ENCODE measurements around the genes MCM7, MBLAC1 and GPC2.

- PRO-cap, result no peak
- RRBS, result no CpG with 5 or more reads among the region's 13 CpGs
Observed at GRCh38 chr7:100071259-100072357, 9.9 kb downstream of the ZNF3 start.

- PRO-cap, result bidirectional peak, plus-strand start at chr7:100093757, minus-strand start at chr7:100093592
- RRBS, result 82% methylated on average over 4 of the region's 29 CpGs
Observed at GRCh38 chr7:100093487-100094521, 5.0 kb downstream of the COPS6 start.

DNA sequence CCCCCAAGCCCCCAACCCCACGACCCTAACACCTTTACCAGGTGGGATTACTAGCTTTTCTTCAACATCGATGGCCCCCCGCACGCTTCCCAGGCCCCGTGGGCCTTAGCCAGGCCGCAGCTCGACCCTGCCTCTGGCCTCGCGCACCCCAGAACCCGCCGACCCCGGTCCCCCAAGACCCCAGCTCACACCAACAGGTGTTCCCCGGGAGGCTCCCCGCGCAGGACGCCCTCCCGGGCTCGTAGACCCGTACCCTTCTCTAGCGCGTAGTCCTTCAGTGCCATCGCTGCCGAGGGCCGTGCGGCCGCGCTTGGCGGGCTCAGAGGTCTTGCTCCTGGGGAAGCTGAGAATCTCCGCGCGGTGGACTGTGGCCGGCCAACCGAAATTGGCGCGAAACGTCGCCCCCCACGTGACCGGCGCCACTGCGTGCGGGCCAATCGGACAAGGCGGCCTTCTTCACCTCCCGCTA, at the start of gene MCM7:
TSS of gene MCM7 (minus strand) at position 387 of the 469 bp plus-strand sequence.
- PRO-cap, result bidirectional peak, plus-strand start outside the sequence, minus-strand start at position 369 of the sequence
- RRBS, result under 1% methylated on average over 8 of the region's 45 CpGs

GRCh38 chr7:100106840-100107803, 5.7 kb downstream of the AP4M1 start:
- PRO-cap, result no peak
- RRBS, result 87% methylated on average over 3 of the region's 35 CpGs

GRCh38 chr7:100126274-100127341, at the start of gene MBLAC1:
Gene MBLAC1 (plus strand): TSS chr7:100126967.
- PRO-cap, result bidirectional peak, plus-strand start at chr7:100126501, minus-strand start at chr7:100126439; bidirectional peak, plus-strand start at chr7:100126724, minus-strand start at chr7:100126709; bidirectional peak, plus-strand start at chr7:100126967, minus-strand start at chr7:100126968; bidirectional peak, plus-strand start at chr7:100127269, minus-strand start at chr7:100127171
- RRBS, result no CpG with 5 or more reads among the region's 65 CpGs

DNA sequence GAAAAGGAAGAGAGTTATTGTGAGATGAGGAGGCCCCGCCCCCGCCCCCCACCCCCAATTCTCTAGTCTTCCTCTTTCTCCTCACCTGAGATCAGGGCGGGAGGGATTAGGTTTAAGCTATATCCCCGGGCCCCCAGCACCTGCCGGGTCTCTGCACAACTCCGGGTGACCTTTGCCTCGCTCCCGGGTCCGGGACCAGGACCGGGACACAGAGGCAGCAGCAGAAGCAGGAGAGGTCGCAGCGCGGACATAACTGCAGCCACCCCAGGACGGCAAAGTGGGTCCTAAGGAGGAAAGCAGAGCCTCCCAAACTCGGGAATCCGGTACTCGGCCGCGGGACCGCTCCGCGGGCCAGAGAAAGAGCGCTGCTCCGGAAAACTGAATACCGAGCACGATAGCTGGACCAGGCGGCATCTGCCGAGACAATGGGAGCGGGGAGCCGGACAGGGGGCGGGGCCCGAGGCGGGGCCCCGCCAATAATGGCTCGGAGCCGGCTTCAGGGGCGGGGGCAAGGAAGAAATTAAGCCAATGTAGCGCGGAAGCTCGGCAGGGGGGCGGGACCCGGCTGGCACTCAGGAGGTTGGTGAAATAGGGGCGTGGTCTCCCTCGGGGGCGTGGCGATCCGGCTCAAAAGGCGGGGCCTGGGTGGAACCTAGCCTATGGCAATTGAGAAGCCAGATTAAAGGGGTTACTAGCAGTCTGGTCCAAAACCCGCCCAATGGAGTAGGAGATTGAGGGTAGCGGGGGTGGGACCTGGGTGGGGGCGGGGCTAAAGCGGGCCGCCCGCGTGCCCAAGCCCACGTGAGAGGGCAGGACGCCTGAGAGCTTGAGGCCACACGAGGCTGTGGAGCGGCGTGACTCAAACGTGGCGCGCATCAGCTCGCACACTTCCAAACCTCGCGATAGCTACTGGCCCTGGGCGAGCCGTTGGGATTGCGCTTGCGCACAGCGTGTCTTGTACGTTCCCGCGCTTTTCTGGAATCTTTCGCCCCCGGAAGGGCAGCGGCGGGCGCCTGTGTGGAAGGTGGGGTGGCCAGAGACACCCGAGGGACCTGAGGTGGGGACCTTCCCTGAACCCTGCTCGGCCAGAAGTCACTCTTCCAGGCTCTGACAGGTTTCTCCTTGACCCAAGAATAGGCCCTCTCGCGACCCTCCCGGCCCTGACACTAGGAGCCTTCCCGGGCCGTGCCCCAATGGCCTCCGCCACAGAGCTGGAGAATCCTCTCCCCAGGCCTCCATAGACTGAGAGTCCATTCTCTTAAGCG, at the start of gene GPC2:
TSS of gene GPC2 (minus strand) at position 433 of the 1,265 bp plus-strand sequence.
- PRO-cap, result no peak
- RRBS, result under 1% methylated on average over 32 of the region's 88 CpGs

DNA sequence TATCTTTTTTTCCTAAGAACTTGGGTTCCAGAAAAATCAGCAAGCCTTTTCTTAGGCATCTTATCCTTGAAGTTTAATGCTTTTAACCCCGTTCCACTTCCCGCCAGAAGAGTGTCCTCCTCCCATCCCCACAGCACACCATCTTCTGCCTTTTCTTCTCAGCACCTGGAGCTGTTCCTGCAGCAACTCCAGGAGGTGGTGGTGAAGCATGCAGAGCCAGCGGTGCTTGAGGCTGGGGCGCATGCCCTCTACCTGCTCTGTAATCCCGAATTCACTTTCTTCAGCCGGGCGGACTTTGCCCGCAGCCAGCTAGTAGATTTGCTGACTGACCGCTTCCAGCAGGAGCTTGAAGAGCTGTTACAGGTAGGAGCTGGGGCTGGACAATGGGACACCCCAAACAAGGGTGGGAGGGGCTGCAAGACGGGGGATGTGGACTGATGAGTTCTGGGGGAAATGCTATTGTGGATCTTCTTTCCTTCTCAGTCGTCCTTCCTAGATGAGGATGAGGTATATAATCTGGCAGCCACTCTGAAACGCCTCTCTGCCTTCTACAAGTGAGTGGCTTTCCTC, 19.1 kb upstream of the PVRIG start:
- PRO-cap, result no peak
- RRBS, result no CpG with 5 or more reads among the region's 12 CpGs

GRCh38 chr7:100246192-100246935, 26.6 kb downstream of the PVRIG start:
- PRO-cap, result no peak
- RRBS, result no CpG with 5 or more reads among the region's 15 CpGs

- PRO-cap, result no peak
- RRBS, result no CpG with 5 or more reads among the region's 9 CpGs
Observed at GRCh38 chr7:100247219-100247899, 27.6 kb downstream of the PVRIG start.

DNA sequence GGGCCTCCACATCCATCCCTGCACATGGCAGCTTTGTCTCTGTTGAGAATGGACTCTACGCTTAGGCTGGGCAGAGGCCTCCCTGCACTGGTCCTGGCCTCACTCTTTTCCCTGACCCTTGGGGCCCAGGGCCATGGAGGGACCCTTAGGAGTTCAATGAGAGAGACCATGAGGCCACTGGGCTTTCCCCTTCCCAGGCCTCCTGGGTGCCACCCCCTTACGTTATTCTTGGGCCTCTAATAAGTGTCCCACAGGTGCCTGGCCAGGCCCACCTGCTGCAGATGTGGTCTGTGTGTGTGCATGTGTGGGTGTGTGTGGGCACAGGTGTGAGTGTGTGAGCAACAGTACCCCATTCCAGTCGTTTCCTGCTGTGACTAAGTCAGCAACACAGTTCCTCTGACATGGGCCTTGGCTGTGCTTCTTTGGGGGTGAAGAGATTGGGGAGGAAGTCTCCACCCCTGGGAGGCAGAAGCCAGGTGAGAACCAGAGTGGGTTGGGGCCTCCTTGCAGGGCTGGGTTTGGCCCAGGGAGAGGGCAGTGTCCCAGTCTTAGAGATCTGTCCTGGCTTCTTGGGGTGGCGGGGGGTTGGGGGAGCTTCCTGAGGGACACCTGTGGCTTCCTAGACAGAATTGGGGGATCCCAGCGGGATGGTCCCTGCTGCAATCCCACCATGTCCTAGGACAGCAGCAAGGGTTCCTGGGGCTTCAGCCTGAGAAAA, 4.2 kb upstream of the PILRB start:
- PRO-cap, result no peak
- RRBS, result no CpG with 5 or more reads among the region's 5 CpGs

GRCh38 chr7:100432659-100433229, 3.1 kb downstream of the MEPCE start:
- PRO-cap, result no peak
- RRBS, result no CpG with 5 or more reads among the region's 19 CpGs

DNA sequence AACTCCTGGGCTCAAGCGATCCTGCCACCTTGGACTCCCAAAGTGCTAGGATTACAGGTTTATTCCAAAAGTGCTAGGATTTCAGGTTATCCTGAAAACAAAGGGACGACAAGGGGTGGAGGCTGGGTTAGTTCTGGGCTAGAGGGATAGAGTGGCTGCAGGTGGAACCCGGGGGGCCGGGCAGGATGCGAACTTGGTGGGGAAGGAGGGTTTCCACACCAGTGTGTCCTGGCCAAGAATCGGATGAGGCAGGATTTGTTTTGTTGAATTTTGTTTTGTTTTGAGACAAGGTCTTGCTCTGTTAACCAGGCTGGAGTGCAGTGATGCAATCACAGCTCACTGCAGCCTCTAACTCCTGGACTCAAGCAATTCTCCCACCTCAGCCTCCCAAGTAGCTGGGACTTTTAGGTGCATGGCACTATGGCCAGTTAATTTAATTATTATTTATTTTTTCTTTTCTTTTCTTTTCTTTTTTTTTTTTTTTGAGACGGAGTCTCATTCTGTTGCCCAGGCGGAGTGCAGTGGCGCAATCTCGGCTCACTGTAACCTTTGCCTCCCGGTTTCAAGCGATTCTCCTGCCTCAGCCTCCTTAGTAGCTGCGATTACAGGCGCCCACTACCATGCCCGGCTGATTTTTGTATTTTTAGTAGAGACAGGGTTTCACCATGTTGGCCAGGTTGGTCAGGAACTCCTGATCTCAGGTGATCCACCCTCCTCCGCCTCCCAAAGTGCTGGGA, 12.9 kb upstream of the PPP1R35 start:
- PRO-cap, result no peak
- RRBS, result no CpG with 5 or more reads among the region's 16 CpGs

DNA sequence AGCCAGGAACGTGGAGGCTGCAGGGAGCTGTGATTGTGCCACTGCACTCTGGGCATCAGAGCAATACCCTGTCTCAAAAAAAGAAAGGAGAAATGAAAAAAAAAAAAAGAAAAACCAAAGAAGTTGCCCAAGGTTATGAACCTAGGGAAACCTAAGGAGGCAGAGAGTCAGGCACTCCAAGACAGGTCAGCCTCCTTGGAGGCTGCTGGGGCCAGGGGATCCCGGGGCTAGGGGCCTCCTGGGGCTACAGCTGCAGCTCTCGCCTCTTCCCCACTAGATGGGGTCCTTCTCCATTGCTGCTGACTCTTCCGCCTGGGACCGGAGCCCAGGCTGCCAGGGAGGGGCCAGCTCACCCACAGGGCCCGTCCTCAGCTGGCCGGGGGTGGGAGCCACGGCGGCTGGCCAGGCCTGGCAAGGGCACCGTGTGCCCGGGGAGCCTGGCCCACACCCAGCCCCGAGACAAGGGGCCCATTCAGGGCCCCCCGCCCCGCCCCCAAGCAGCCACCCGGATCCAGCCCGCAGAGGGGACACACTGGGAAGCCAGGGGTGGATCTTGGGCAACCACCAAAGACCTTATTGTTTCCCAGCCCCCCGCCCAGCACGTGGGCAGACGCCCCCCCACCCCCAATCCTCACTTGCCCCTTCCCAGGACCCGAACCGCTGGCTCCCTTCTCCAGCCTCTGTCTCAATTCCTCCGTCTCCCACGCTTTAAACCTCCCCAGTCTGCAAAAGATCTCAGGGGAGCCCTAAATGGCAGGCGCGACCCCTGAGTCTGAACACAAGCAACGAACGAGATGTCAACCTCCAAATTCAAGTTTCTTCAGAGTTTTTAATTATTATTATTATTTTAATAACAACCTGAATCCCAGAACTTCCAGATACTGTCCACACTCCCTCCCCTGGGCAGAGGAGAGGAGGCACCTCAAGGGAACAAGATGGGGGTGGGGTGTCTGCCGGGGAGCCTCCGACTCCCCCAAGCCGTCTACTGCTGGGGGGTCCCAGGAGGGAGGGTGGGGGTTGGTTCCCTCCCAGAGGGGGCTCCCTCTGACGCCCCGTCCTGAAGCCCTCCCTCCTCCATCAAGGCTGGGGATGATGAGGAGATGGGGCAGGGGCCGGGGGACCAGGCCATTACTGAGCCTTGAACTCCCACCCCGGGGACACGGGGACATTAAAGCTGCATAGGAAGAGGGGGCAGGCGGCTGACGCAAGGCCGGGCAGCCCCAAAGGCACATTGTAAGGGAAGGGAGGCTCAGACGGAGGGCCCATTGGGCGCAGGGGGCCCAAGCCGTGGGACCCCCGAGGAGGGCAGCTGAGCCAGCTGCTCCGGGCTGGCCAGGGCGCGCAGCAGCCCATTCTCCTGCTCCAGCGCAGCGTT, 2.1 kb upstream of the SPACDR start:
- PRO-cap, result no peak
- RRBS, result 38% methylated on average over 23 of the region's 47 CpGs

DNA sequence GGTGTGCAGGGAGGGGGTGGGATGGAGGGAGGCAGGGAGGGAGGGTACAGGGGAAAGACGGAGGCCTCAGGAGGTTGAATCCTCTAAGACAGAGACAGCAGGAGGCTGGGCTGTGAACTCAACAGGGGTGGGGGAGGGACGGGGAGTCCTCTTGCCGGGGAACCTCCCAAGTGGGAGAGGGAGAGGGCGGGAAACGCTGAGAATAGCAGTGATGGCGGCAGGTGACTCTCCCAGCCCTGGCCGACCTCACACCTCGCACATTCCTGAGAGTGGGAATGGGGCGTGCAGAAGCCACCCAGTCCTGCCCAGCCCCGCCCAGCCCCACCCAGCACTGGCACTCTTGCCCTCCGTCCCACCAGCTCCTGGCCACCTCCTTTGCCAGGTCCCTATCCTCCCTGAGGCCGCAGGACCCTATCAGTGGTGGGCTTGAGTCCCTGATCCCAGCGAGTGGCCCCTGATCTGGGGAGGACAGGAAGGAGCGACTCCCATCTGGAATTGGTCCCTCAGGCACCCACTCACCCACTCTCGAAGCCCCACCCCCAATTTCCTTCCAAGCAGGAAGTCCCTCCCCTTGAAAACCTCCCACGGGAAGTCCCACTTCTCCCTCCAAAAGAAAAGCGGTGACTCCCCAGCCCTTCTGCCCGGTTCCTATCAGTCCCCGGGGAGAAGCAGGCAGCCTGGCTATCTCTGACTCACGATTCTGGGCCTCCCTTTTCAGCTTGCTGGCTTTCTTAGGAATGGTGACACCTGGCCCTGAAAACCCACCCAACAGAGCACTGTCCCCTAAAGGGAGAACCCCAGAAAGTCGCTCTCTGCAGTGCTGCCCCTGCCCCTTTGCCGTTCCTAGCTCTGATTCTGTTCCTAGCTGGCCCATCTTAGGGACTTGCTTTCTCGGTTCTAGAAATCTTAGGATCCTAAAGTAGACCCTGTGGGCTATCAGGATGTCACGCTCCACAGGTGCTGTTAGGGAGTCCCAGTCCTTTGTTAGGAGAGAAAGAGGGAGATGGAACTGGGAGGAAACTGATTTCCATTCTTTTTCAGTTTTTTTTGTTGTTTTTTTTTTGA, 6.3 kb downstream of the TSC22D4 start:
- PRO-cap, result no peak
- RRBS, result no CpG with 5 or more reads among the region's 24 CpGs

GRCh38 chr7:100485134-100485892, 1.6 kb downstream of the NYAP1 start:
- PRO-cap, result no peak
- RRBS, result no CpG with 5 or more reads among the region's 17 CpGs

DNA sequence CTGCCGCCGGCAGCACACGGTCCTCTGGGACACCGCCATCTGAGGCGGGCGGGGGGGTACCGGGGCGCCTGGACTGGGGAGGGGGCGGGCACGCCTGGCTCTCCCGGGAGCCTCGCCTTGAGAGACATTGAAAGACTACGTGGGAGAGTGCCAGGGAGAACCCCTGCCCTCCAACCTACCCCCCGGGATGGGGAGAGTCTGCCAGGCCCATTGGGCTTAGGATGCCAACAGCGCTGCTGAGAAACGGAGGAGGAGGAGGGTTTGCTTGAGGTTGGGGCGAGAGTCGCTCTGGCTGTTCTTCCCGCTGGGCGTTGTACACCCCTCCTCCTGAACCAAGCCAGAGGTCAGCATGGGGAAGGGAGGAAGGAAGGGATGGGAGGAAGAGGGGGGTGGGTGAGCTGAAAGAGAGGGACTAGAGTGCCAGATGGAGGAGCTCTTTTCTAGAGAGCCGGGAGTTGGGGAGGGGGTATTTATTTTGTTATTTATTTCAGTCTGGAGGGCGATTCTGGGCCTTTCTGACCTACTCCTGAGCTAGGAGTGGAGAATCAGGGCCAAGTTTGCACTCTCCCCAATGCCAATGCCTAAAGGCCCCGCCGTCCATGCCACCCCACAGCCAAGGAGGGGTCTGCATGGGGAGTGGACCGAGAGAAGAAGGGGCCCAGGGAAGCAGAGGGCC, 10.3 kb downstream of the NYAP1 start:
- PRO-cap, result no peak
- RRBS, result 80% methylated on average over 13 of the region's 25 CpGs

DNA sequence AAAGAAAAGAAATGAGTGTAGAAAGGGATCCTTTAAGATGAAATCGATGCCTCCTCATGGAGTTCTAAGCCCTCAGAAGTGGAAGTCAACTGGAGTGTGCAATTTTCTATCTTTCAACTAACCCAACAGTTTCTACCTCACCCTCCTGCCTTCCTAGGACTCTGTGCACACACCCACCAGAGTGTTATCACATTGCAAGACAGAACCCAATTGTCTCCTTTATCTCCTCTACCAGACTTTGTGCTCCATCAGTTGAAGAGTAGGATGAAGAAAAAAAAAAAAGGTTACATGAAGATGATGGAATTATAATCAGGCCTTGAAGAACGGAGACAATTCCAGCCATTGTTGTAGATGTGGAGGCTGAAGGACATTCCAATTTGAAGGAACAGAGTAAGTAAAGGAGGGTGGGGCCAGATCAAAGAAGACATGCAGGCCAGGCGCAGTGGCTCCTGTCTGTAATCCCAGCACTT, 27.1 kb downstream of the NYAP1 start:
- PRO-cap, result no peak
- RRBS, result no CpG with 5 or more reads among the region's 3 CpGs

DNA sequence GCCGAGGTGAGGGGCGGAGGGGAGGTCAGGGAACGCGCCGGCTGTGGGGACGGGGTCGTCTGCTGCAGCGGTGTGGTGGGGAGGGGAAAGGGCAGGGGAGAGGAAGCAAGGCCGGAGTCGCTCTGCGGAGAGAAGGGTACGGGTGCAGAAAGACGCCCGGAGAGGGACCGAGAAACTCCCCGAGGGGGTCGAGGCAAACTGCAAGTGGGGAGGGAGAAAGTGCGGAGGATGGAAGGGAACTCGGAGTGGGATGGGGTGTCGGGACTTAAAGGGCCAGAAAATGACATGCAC, 601 bp downstream of the AGFG2 start:
- PRO-cap, result no peak
- RRBS, result 1% methylated on average over 8 of the region's 20 CpGs

DNA sequence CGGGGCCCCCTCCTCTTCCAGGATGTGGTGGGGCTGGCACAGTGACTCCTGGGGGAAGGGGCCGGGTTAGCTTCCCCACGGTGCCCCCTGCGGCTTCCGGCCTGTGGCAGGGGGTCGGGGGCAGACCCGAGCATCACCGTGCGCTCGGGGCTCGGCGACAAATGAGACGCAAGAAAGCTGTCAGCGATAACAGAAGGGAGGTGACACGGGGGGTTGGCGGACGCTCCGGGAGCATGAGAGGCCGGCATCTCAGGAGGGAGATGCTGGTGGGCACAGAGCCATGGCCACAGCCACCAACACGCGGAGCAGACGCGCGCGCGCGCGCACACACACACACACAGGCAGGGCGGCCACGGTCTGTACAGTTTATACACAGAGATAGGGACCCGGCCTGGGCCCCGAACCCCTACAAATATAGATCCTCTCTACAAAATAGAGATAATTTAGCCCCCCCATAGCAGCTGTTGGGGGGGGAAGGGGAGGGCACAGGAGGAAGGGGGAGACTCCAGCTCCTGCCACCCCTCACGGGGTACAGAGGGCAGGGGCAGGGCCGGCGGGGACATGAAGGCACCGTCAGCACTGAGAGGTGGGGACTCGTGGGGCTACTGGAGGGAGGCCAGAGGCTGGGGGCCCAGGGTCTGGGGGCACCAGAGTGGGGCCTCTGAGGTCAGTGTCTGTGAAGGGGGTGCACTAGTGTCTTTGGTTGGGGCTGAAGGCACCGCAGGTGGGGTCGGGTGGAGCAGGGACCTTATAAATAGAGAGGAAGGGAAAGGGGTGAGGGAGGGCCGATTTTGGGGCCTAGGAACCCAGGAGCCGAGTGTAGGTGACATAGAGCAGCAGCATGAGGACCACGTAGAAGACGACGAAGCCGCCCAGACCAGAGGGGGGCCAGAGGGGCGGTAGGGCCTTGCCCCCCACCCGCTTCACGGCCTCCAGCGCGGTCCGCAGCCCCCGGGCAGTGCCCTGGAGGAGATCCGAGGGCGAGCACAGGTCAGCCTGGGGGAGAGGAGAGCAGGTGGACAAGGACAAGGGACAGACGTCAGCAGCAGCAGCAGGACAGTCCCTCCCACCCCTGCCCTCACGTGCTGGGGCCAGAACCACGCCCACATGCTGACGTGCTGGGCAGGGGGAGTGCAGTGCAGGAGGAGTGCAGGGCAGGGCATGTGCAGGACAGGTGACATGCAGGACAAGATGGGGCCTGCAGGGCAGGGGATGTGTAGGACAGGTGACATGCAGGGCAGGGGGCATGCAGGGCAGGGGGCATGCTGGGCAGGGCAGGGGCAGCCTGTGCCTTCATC, 1.1 kb upstream of the SAP25 start:
- PRO-cap, result no peak
- RRBS, result 52% methylated on average over 2 of the region's 58 CpGs

DNA sequence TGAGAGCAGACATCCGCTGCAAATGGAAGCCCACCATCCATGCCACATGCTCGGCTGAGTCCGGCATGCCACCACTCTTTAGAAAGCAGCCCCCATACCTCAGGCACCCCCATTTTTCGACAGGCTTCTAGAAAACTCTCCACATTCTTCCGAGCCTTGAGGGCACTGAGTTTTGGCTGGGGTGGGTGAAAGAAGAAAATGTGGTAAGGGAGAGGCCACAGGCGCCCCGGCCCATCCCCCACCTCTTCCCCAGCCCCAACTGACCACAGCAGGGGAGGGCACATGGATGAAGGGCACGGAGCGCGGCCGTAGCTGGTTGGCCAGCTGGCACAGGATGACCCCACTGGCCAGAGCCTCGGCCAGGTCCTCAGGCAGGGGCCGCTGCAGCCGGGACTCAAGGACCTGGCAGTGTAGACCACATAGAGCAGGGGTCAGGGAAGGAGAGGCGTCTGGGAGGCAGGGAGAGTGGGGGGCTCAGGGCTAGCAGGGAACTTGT, 2.0 kb upstream of the SAP25 start:
- PRO-cap, result no peak
- RRBS, result no CpG with 5 or more reads among the region's 15 CpGs

Measured in MCF 10A (cell line).